T47D (cell line): Measurements from ENCODE around the gene CNOT8.

DNA sequence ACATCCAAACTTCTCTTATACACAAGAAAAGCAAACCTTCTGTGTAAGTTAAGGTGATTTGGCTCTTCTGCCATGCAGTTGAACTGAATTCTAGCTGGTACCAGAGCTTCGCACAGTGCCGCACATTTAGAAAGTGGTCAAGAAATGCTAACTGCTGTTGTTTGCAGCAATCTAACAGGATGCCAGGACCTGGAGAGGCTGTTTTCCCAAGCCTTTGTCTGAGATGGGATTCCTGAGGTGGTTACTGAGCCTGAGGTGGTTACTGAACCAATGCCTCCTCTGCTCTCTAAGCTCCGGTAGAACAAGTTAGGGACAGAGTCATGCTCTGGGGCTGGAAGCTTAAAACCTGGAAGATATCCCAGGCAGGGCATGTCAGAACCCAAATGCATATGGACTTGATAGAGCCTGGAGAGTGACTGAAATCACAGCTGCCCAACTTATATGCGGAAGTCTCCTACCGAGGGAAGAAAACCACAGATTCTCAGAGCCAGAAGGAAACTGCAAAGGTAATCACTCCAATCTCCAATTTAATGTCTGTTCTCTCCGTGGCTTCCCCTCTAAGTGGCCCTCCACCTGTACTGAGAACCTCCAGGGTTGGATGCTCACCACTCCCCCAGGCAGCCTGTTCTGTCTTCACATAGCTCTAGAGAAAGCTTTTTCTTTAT lies 46.6 kb upstream of the FAT2 start:
- RRBS = no CpG with 5 or more reads among the region's 6 CpGs

- RRBS = no CpG with 5 or more reads among the region's 6 CpGs
These were observed 24.2 kb downstream of the SPARC start for GRCh38 chr5:151662394-151663085.

DNA sequence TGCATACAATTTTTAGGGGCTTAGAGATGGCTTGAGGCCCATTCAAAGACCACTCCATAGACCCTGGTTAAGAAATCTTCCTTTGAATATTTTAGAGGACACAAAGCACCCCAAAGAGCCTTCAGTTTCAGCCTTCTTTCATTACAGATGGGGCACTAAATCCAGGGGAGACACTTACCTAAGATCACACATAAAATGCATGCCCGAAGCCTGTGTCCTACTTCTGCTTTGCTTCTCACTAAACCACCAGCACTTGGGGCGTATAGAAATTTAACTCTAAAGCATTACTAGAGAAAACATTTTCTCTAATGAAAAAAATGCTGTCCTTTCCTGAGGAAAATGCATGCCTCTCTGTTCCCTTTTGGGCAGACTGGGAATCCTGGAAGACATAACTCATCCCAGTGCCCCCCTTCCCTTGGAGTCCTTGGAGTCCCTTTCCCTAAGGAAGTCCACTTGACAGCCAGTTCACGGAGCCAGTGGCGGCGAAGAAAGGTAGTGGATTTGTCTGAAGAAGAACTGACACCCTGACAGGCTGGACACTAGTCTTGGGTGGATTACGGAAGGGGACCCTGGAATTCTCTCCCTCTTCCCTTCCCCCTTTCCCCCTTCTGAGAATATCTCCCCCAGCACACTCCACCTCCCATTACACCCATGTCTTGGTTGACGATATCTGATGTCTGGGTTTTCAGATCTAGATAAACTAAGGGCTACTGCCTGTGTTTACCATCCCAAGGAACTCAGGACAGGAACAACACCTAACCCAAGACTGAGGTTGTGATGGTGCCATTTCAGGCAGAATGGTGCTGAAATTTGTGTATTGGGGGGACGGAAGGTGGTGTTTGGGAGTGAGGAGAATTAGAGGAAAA lies 1.0 kb downstream of the SPARC start:
- RRBS = no CpG with 5 or more reads among the region's 8 CpGs

DNA sequence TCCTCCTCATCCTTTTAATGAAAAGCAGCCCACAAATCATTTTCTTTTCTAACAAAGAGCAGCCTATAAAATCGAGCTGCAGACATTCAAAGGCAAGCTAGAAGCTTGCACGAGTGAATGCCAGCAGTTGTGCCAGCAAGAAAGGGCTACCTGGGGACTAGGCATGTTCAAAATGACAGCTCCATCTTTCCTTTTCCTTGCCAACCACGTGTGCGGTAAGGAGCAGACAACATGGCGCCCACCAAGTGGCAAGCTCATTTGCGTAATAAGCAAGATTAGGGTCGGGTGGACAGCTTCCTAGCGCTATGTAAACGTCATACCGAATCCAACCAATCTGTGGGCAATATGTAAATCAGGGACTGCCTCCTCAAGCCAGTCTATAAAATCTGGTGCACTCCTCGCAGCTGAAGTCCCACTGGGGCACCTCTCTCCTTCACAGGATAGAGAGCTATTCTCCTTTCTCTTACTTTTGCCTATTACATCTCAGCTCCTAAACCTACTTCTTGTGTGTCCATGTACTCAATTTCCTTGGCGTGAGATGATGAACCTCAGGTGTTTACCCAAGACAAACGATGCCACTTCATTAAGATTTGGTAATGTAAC lies 22.5 kb upstream of the SPARC start:
- RRBS = no CpG with 5 or more reads among the region's 13 CpGs

GRCh38 chr5:151755139-151755758 lies 3.2 kb downstream of the ATOX1 start:
- RRBS = no CpG with 5 or more reads among the region's 3 CpGs

DNA sequence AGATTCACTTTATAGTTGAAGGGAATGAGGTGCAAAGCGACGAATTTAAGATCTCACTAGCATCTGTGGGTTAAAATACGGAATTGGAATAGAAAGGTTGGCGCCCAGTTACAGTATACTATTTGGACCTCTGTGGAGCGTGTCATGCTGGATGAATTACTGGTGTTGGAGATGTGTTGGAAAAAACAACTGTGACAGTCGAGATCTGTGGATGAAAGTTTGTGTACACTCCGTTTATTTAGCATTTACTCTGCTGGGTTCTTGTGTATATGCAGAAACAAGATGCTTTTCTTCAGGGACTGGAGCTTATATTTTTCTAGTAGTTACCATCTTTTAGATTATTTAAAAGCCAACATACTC lies 1.4 kb downstream of the G3BP1 start:
- RRBS = no CpG with 5 or more reads among the region's 7 CpGs

DNA sequence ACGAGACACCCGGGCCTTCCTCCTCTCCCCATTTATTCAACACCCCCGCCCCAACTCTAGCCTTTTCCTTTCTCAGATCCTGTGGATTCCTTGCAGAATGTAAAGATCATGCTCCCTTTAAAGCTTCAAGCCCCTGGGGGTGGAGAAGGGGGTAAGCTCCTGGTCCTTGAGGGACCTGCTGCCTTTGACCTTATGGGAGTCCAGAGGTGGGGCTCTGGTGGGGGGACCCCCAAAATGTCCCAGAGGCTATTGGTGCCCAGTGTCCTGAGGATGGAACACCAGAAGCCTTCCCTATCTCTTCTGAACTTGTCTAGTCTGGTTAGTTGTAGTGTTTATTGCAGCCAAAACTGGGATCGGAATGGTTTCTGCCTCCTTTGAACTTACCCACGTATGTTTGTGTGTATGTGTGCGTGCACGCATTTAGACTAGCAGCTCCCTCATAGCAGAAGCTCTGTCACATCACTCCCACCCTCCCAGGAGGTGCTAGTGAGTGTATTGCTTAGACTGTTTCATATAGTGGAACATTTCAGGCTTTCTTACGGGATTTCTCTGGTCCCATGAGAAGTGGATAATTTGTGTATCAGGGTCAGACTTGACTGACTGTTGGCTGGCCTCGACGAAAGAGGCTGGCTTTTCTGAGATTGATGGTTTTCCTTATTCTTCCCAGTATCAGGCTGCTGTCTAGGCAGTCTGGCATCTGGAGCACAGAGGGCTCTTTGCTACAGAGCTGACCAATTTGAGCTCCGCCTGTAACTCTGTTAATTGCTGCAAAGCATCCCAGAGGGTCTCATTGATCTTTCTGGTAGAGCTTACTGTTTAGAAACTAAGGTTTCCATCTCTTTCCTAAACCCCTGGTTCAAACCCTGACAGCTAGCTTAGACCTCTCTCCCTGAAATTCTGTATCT lies 1.2 kb downstream of the GALNT10 start:
- RRBS = no CpG with 5 or more reads among the region's 11 CpGs

GRCh38 chr5:154194231-154194812 lies 3.8 kb downstream of the GALNT10 start:
- RRBS = no CpG with 5 or more reads among the region's 3 CpGs

- RRBS = no CpG with 5 or more reads among the region's 6 CpGs
These were observed 31.1 kb downstream of the GALNT10 start for GRCh38 chr5:154221663-154222018.

DNA sequence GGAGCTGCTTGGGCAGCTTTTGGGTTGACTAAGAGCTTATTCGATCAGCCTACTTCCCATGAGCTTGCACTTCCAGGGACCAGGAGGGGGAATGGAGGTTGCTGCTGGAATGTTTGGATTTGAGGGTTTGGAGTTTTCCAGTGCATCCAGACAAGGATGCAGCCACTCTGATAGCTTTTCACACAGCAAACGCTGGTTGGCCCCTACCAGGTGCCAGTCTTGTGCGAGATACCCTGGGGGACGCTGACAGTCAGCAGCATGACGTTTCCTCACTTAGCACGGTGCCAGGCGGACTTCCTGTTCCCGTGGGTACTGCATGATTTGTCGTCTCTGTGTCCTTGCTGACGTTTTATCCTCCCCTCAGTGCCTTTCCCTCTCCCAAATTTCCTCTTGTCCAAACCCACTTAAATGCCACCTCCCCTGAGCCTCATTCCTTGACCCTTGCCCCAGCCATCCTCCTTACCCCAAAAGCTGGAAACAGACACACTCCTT lies 60.7 kb upstream of the SAP30L start:
- RRBS = no CpG with 5 or more reads among the region's 10 CpGs

DNA sequence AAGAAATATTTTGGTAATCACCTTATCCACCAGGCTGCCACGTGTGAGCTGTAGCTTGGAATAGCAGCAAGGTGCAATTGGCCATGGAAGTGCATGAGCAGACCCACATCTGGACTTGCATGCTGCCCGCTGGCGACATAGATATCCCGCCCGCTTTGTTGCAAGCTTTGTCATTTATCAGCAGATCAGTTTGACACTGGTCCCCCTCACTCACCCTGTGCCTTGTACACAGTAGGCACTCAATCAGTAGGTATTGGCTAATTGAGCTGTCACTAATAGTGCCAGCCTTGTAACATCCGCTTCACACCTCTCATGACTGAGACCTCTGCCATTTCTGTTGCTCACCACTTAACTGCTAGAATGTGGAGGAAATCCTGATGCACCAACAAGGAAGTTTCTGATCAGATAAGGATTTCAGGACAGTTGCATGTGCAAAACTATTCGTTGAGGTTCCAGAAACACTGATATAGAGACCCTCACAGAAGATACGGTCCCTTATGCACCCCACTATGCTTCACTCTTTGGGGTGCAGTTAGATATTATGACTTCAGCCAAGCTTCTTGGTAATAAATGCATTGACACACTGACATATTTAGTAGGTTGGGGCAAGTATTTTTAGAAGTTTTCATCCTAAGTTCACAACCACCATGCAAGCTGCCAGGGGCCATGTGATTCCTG lies 10.7 kb downstream of the SAP30L start:
- RRBS = no CpG with 5 or more reads among the region's 8 CpGs

- RRBS = 40% methylated on average over 2 of the region's 3 CpGs
These were observed 130.3 kb upstream of the HAND1 start for GRCh38 chr5:154608353-154608692.

GRCh38 chr5:154769106-154770083 lies 14.2 kb downstream of the LARP1 start:
- RRBS = no CpG with 5 or more reads among the region's 6 CpGs

DNA sequence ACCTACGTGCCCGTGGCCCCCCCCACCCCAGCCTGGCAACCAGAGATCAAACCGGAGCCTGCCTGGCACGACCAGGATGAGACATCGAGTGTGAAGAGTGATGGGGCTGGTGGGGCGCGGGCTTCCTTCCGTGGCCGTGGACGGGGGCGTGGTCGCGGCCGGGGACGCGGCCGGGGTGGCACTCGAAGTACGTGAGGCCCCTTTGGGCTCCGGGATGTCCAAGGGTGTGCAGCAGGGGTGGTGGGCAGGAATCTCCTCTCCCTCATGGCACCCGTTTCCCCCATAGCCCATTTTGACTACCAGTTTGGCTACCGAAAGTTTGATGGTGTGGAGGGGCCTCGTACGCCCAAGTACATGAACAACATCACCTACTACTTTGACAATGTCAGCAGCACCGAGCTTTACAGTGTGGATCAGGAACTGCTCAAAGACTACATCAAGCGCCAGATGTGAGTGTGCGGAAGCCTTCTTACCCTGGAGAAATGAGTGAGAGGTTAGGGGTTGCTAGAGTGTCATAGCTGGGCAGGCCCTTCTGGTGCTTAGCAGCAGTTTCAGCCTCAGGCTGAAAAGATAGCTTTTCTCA lies 38.7 kb downstream of the LARP1 start:
- RRBS = 95% methylated on average over 6 of the region's 27 CpGs

- RRBS = no CpG with 5 or more reads among the region's 8 CpGs
These were observed 31.7 kb downstream of the FAXDC2 start for GRCh38 chr5:154818272-154819478.

GRCh38 chr5:154857932-154858896 lies at the start of gene CNOT8:
CNOT8 (plus strand) TSS chr5:154858627.
- RRBS = 2% methylated on average over 18 of the region's 84 CpGs

- RRBS = no CpG with 5 or more reads among the region's 4 CpGs
These were observed 3.4 kb downstream of the MRPL22 start for GRCh38 chr5:154944249-154944774.

DNA sequence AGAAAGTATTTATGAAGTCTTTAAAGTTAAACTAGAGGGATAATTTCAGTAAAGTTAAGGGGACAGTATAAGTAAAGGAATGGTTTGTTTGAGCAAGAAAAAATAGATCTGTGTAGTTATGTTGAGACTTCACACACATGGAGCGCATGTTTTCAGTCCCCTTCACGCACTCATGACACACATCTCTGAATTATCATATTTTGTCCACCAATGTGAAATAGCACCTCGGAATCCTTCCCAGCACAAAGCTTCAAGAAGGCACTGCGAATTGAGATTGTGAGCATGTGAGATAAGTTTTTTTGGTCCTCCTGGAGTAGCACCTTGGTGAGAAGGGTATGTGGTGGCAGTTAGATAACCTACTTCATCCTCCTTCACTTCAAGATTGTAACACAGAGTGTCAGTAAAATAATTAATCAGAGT lies 143.1 kb downstream of the KIF4B start:
- RRBS = no CpG with 5 or more reads among the region's 4 CpGs

DNA sequence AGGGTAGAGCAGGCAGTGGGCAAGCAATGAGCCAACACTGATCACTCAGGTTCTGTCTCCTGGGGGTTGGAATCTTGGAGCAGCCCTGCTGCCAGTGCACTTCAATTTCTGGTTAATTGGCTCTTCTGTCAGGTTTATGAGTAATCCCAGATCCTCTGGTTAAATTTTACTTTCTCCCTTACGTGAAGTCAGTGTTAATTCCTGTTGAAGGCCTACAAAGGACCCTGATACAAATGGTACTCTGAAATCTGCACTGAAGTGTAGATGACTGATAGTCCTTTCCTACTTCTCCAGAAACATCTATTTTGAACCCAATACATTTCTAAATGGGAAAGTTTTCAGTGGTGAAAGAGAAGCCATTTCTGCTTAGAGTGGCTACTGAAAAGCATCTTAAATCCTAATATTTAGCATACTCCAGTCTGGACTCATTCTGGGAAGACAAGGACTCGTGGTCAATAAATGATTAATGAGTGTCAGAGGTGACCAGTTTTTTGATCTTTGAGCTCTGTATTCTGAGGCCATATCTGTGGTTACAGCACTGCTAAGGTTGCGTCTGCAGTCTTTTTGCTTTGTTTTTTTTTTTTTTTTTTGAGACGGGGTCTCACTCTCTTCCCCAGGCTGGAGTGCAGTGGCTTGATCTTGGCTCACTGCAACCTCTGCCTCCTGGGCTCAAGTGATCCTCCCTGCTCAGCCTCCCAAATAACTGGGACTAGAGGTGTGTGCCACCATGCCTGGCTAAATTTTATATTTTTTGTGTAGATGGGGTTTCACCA lies 442.5 kb downstream of the KIF4B start:
- RRBS = no CpG with 5 or more reads among the region's 4 CpGs

GRCh38 chr5:156367691-156367941 lies 40.7 kb downstream of the SGCD start:
- RRBS = no CpG with 5 or more reads among the region's 3 CpGs